Colonic mucosa (tissue), 1 donor: ENCODE data around the genes ARHGEF38 and HADH.

- PRO-cap, result no peak
These were observed 122.4 kb downstream of the PPP3CA start for GRCh38 chr4:101224902-101225258.

DNA sequence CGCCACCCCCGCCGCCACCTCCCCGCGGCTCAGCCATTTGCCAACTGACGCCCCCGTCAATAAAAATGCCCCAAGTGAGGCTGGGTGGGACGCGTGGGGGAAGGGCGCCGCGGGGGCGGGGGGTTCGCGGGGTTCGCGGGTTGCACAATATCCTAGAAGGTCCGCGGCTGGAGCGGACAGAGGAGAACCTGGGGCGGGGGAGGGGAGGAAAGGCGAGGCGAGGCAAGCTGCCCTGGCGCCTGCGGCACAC is 945 bp downstream of the PPP3CA start:
- PRO-cap, result bidirectional peak, plus-strand start at position 211 of the sequence, minus-strand start outside the sequence

- PRO-cap, result bidirectional peak, plus-strand start at chr4:102344541, minus-strand start at chr4:102344514; bidirectional peak, plus-strand start at chr4:102344782, minus-strand start at chr4:102344670
These were observed 970 bp downstream of the SLC39A8 start for GRCh38 chr4:102344120-102344904.

- PRO-cap, result no peak
These were observed 59.5 kb downstream of the NFKB1 start for GRCh38 chr4:102560474-102561328.

GRCh38 chr4:102620424-102621518 is 119.6 kb downstream of the NFKB1 start:
- PRO-cap, result unidirectional peak, minus-strand start at chr4:102621055; unidirectional peak, minus-strand start at chr4:102621068

DNA sequence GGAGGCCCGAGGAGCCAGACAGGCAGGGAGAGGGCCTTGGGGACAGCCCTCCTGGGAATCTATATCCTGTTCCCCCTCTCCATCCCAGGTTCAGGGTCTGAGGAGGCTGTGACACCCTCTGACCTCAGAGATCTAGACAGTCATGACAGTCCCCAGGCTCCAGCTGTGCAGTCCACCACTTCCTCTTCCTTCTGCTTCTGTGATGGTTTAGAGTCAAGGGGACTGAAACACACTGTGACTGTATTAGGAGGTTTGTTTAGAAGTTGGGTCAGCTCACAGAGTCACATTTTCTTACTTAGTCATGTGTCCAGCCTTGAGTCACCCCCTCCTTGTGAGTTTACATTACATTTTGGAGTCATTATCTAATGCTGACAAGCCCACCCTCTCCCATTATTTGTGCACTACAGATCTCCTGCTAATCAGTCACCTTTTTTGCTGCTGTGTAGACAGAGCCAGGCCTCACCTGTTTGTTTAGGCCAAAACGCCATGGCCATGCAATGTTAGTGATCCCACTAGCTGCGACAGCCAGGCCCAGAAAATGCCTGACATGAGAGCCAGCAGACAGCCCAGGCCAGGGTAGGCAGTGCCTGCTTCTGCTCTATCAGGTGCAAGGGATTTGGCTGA is 26.0 kb downstream of the MANBA start:
- PRO-cap, result no peak

GRCh38 chr4:102790735-102791052 is 29.9 kb upstream of the MANBA start:
- PRO-cap, result unidirectional peak, minus-strand start at chr4:102790916

- PRO-cap, result no peak
These were observed 1.0 kb downstream of the UBE2D3 start for GRCh38 chr4:102826459-102826635.

DNA sequence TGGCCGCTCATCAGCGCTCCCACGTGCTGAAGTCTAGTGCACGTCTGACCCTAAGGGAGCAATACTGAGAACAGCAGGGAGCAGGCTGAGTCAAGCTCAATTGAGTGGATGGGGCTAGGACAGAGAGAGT is 928 bp upstream of the UBE2D3 start:
- PRO-cap, result bidirectional peak, plus-strand start at position 99 of the sequence, minus-strand start at position 35 of the sequence

DNA sequence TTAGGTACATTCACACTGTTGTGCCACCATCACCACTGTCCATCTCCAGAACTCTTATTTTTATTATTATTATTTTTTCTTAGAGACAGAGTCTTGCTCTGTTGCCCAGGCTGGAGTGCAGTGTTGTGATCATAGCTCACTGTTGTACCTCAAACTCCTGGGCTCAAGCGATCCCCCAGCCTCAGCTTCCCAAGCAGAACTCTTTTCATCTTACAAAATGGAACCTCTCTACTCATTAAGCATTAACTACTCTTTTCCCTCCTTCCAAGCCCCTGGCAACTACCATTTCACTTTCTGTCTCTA is 5.9 kb upstream of the SLC9B2 start:
- PRO-cap, result no peak

GRCh38 chr4:103422924-103423619 is 224.9 kb upstream of the CENPE start:
- PRO-cap, result no peak

- PRO-cap, result bidirectional peak, plus-strand start at chr4:105146468, minus-strand start at chr4:105146422
These were observed 715 bp upstream of the TET2 start for GRCh38 chr4:105145732-105146590.

DNA sequence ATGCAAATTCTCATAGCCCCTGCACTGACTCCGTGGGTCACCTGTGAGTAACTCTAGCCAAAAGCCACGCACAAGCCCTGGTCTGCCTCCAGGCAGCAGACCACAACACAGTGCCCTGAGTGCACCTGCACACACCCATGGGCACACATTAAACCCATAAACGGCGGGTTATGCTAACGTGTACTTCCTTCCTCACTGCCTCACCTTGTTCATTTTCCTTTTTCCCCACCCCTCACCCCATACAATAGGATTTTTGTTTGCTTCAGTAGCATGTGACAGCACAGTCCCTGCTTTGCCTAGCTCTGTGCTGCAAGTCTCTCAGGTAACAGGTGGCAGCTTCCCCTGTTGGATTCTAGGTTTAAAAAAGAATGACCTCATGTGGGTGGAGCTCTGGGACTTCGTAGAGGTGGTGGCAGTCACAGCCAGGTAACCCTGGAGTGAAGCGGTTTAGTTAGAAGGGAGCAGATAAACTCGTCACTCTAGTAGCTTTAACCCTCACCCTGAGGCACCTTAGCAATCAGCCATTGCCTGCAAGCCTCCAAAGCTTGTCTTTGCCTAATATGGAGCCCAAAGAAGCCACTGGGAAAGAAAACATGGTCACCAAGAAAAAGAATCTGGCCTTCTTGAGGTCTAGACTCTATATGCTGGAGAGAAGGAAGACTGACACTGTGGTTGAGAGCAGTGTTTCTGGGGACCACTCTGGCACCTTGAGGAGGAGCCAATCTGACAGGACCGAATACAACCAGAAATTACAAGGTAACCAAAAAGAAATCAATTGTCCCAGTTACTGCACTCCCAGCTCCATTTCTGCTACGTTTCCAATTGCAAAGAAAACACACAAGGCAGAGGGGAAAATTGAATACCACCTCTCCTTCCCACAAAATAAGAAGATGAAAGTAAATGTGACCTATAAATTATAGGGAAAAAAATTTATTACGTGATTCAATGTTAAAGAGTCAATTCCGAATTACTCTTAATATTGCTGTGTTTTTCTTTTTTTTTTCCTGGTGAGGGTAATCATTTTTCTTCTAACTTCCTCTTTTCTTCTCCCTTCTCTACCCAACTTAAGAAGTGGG is at the start of gene ARHGEF38:
ARHGEF38 (plus strand) TSS at position 415 of the 1,076 bp plus-strand sequence.
- PRO-cap, result bidirectional peak, plus-strand start at position 445 of the sequence, minus-strand start at position 55 of the sequence

- PRO-cap, result unidirectional peak, plus-strand start at chr4:105556430
These were observed 3.8 kb downstream of the ARHGEF38 start for GRCh38 chr4:105556215-105556718.

DNA sequence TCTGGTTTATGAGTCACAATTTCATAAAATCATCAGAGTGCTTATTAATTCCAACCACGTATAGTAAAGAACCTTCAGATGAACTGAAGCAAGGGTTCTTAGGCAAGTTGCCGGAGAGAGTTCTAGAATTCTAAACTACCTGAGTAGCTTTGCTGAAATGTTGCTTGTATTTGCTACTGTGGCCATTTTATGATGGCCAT is 14.8 kb downstream of the NPNT start:
- PRO-cap, result unidirectional peak, plus-strand start at position 77 of the sequence; unidirectional peak, plus-strand start at position 91 of the sequence

DNA sequence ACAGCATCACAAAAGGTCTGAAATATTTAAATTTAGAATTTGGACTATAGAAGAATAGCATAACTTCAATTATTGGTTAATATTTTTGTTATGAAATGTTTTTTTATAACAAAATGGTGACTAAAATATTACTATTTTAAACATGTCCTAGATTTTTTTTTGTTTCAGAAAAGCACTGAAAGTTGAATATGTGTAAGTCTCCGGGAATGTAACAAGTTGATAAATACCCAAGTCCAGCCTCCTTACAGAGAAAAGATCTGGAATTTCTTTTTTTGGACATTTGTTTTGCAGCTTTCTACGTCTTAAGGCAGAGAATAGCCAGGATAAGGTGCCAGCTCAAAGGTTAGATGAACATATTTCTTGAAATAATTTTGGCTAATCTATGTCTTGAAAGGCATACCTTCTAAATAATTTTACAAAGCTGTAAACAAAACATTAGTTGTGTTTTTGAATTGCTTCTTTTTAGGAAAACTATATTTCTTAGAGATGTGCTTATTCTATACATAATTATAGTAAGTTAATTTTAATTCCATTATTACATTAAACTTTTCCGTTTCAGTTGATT is 16.7 kb downstream of the NPNT start:
- PRO-cap, result no peak

DNA sequence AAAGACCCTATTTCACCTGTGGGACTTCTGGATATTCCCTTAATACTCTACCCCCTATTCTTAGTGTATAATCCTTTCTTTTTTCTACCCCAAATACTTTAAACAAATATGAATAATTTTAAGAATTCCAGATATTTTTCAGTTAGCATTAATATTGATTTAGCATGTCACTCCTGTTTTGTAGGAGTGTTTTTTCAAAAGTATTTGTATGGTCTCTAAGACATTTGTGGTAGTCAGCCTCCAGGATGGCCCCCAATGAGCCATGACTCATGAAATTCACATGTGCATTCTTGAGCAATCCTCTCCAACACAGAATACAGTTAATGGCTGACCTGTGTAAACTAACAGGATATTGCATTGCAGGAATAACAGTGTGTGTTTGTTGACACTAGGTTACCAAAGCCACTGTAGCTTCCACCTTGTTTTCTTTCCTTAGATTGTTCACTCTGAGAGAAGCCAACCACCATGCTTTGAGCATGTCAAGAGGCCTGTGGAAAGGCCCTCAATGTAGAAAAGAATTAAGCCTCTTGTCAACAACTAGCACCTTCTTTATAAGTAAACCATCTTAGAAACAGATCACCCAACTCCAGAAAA is 28.7 kb downstream of the TBCK start:
- PRO-cap, result no peak

DNA sequence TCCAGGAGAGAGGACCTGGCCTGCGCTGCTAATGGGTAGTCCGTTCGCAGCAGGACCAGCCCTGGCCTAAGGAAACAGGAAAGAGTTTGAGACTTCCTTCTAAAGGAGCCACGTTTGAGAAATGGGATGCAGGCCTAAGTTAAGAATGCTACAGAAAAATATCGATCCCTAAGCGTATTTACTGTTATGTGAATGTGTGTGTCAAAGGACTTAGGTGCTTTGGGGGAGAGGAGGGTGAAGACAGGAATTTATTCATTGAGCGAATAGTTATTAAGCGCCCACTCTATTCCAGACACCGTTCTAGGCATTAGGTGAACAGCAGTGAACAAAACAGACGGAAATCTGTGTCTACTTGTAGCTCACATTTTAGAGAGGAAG is 311 bp downstream of the AIMP1 start:
- PRO-cap, result no peak

- PRO-cap, result no peak
These were observed 46.6 kb downstream of the SGMS2 start for GRCh38 chr4:107871393-107871691.

GRCh38 chr4:107989464-107989954 is at the start of gene HADH:
HADH (plus strand) TSS chr4:107989889.
- PRO-cap, result bidirectional peak, plus-strand start at chr4:107989856, minus-strand start at chr4:107989692